Sternocleidomastoid (tissue), 1 donor: ENCODE measurements around the genes PPM1H and XPOT.

GRCh38 chr12:59084845-59085414 lies 164.6 kb upstream of the LRIG3 start:
- PRO-cap, result unidirectional peak, minus-strand start at chr12:59085205

GRCh38 chr12:59666612-59667067 lies 70.8 kb downstream of the SLC16A7 start:
- PRO-cap, result no peak

DNA sequence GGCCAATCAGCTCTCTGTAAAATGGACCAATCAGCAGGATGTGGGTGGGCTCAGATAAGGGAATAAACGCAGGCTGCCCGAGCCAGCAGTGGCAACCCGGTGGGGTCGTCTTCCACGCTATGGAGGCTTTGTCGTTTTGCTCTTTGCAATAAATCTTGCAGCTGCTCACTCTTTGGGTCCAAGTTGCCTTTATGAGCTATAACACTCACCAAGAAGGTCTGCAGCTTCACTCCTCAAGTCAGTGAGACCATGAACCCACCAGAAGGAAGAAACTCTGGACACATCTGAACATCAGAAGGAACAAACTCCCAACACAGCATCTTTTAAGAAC lies 674.5 kb downstream of the SLC16A7 start:
- PRO-cap, result no peak

GRCh38 chr12:62191521-62192441 lies 792 bp downstream of the TAFA2 start:
- PRO-cap, result no peak

DNA sequence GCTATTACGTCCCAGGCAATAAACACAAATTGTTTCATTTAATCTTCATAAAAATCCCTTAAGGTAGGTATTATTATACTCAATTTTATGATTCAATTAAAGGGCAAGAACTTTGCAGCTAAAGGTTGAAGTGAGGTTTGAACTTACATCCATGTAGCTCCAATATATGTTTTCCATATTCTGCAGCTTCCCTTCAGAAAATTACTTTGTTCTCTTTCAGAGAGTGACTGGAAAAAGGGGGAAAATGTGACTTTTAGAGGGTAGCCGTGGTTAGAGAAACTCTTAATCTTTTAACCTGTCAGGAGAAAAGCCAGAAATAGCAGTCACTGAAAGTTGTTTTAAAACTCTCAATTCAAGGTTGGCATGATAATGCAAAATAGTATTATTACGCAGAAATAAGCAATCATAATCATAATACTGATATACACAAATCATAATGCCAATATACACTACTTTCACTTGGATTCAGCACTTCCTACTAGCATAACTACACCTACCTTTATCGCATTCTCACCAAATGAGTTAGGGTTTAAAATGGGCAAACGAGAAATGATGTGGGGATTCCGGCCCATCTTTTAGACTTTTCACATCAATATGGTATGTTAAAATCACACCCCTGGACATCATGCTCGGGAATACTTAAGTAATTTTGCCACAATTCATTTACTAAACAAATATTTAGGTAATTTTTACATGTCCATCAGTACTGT lies 1.4 kb upstream of the USP15 start:
- PRO-cap, result no peak

DNA sequence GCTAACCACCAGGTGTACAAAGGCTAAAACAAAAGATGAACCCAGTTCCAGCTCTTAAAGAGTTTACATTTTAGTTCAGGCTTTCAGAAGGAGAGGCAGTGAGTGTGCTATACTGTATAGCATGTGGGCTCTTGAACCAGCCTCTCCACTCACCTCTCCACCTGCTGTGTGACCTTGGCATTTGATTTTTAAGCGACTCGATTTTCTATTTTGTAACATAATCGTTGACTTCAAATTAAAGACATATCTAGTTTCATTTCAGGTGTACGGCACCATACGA lies 938 bp upstream of the USP15 start:
- PRO-cap, result no peak

- PRO-cap, result no peak
Observed at GRCh38 chr12:62277205-62277877, 17.1 kb downstream of the USP15 start.

GRCh38 chr12:62292759-62293345 lies 32.6 kb downstream of the USP15 start:
- PRO-cap, result no peak

GRCh38 chr12:62465976-62466434 lies 621 bp upstream of the MON2 start:
- PRO-cap, result bidirectional peak, plus-strand start at chr12:62466293, minus-strand start at chr12:62466201

GRCh38 chr12:62552817-62553222 lies 86.2 kb downstream of the MON2 start:
- PRO-cap, result no peak

DNA sequence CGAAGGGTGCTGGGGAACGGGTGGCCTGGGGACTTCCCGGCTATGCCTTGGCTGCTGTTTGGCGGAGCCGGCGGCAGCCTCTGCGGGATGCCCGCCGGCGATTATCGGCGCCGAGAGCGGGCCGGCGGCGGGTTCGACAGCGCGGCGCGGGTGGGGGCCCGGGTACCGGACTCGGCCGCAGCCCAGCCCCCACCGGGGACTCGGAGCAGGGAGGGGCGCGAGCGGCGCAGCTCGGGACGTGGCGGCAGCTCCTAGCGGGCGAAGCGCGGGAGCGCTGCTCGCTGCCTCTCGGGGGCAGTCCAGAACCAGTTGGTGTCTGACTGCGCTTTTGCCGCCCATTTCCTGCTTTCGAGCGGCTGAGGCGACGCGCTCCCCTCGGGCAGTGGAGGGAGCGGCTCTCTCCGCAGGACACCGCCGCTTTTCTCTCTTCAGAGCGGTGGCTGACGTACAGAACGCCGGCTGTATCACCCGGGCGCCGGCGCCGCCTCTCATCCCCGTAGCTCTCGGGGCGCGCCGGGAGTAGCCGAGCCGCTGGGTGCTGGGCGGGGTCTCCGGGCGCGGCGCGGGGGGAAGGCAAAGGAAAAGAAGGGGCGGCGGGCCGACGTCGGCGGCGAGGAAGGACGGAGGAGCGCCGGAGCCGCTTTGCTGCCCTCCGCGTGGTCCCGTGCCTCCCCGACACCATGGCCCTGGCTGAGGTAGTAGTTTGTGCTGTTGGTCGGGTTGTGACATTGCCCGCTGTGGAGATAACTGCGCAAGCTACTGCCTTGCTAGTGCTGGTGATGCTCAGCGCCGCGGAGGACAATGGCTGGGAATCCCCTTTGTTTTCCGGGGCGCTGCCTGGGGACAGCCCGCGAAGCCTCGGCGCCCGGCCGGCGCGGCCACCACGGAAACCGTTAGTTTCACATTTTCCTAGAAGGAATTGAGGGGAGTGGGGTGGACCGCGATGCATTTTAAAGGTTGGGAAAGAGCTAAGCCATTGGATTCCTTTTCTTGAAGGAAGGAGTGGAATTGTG lies 136.7 kb downstream of the MON2 start:
- PRO-cap, result bidirectional peak, plus-strand start at position 576 of the sequence, minus-strand start outside the sequence; bidirectional peak, plus-strand start at position 728 of the sequence, minus-strand start at position 682 of the sequence

GRCh38 chr12:62684901-62685270 lies 218.3 kb downstream of the MON2 start:
- PRO-cap, result no peak

GRCh38 chr12:62860374-62861067 lies 74.4 kb downstream of the PPM1H start:
- PRO-cap, result no peak

GRCh38 chr12:62934815-62935595 lies at the start of gene PPM1H:
Gene PPM1H (minus strand): TSS chr12:62935150.
- PRO-cap, result no peak

DNA sequence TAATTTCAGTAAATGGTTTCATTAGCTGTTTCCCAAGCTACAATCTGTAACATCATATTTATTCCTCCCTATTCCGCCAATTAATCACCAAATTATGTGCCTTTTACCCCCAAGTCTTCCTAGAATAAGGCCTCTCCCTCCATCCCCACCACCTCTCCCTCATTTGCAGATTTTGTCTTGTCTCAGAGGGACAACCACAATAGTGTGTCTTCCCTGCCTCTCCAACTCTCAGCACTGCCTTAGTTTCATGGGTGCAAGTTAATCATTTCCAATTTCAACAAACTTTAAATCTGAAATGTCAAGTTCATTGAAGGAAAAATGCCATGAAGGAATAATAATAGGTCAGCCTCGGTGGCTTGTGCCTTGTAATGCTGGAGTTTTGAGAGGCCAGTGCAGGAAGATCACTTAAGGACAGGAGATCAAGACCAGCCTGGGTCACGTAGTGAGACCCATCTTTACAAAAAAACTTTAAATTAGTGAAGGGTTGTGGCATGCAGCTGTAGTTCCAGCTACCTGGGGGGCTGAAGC lies 31.6 kb downstream of the RXYLT1 start:
- PRO-cap, result no peak

DNA sequence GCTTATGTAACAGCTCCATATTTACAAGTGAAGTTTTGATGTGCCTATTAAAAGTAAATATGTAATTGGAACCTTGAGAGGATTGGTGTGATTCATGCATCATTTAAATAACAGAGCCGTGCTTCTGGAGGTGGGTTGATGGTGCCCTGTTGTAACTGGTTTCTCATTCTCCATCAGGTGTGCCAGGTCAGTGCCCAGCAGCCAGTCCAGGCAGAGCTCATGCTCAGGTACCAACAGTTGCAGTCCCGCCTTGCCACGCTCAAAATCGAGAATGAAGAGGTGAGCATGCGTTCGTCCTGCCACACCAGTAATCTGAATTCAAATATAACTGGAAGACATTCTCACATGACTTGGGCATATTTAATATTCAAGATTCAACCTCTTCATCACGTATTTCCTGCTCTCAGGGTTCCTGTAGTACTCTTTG lies 157.1 kb downstream of the KICS2 start:
- PRO-cap, result no peak

GRCh38 chr12:64104397-64104824 lies 117.7 kb downstream of the KICS2 start:
- PRO-cap, result no peak

DNA sequence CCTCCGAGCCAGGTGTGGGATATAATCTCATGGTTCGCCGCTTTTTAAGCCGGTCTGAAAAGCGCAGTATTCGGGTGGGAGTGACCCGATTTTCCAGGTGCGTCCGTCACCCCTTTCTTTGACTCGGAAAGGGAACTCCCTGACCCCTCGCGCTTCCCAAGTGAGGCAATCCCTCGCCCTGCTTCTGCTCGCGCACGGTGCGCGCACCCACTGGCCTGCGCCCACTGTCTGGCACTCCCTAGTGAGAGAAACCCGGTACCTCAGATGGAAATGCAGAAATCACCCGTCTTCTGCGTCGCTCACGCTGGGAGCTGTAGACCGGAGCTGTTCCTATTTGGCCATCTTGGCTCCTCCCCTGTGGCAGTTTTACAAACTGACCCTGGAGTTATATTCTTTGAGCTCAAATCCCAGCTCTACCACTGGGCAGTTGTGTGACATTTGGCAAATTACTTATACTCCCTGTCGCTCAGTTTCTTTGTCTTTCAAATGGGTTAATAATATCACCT lies 71.0 kb upstream of the KICS2 start:
- PRO-cap, result no peak

GRCh38 chr12:64399965-64400473 lies 4.2 kb upstream of the XPOT start:
- PRO-cap, result no peak

DNA sequence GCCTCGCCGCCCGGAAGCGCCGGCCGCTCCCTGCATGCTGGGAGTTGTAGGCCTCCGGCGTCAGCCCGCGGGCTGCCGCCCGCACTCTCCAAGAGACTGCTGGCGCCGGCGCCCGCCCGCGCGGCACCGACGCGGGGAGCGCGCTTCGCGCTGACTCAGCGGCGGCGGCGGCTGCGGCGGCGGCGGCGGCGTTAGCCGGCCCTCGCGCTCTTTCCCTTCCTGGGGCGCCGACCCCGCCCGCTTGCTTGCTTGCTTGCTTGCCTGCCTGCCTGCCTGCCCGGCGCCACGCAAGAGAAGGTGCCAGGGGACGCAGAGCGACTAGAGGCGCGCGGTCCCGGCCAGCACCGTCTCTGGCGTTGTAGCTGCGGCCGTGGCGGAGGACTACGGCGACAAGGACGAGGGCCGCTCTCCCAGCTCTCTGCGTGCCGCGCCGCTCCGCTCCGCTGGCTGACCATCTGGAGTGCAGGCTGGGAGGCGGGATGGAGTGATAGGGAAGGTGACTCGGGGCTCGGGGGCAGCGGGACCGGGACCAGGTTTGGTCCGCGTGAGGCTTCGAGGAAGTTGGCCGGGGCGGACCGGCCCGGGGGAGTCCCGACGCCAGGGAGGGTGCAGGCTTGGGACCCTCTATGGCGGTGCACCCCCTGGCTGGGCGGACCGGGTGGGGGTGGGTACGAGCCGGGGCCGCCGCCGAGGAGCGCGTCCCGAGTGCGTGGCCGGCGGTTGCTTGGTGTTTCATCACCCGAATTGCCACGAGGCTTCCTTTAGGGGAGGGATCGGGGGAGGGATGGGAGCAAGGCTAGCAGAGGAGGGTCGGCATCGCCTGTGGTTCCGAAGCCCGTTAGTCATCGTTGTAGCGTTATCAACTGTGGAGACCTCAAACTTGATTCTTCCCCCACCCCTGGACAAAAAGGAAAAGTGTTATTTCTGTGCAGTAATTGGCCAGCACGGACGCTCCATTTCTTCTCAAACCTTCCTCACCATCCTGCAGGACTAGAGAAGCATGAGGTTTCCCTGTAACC lies at the start of gene XPOT:
Gene XPOT (plus strand): TSS at position 84 of the 1,019 bp plus-strand sequence.
- PRO-cap, result bidirectional peak, plus-strand start at position 91 of the sequence, minus-strand start outside the sequence; bidirectional peak, plus-strand start at position 480 of the sequence, minus-strand start at position 457 of the sequence; bidirectional peak, plus-strand start at position 793 of the sequence, minus-strand start at position 707 of the sequence